Vermiform appendix (tissue), 1 donor: ENCODE results near the gene RFC5.

DNA sequence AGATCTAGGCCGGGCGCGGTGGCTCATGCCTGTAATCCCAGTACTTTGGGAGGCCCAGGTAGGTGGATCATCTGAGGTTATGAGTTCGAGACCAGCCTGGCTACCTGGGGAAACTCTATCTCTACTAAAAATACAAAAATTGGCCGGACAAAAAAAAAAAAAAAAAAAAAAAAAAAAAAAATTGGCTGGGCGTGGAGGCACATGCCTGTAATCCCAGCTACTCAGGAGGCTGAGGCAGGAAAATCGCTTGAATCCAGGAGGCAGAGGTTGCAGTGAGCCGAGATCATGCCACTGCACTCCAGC lies 441.7 kb downstream of the MED13L start:
- PRO-cap, result no peak

DNA sequence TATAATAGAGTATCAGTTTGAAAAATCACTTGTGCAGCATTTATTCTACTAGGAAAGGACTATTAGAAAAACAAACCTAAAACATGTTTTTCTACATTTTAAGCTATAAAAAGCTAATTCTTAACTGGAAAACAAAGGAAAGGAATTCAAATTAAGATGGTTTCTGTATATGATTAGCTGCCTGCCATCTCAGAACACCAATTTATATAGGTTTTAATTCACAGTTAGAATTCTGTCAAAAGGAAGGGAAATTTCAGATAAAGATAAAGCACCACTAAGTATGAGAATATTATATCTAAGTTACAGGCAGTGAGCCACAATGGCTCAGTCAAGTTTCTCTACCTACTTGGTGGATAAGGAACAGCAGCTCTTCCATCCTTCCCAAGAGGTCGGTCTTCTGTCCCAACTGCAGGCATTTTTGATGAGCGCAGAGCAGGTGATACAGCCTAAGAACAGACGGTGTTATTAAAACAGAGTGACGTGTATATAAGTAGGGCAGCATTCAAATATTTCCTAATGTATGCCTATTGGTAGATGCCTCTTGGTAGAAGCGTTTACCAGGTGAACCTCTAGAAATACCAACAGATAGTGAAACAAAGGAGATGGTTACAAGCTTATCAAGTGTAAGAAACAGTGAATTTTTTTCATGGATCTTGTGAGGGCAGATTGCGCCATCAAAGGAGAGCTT lies 274.7 kb downstream of the MED13L start:
- PRO-cap, result no peak

GRCh38 chr12:116060734-116061371 lies 216.6 kb downstream of the MED13L start:
- PRO-cap, result no peak

GRCh38 chr12:116181874-116182873 lies 95.3 kb downstream of the MED13L start:
- PRO-cap, result no peak

GRCh38 chr12:116324660-116325261 lies 47.3 kb upstream of the MED13L start:
- PRO-cap, result no peak

DNA sequence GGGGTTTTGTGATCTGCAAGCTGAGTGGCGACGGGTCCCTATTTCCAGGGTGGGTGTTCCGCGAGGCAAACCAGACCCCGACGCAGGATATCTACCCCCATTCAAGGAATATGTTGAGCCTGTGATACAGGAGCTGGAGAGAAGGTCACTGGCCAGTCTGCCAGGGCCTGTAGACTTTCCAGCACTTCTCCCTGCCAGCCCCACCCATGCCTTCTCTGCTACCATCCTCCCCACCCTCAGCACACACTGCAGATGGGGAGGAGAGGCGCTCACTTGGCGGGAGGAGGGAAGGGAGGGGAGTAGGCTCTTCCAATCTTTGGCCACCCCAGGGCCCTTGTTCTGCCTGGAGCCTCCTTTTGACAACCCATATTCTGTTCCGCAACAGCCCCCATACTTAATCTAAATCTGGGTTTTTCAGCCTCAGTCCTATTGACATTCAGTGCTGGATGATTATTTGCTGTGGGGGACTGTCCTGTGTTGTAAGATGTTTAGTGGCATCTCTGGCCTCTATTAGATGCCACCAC lies 102.4 kb upstream of the MAP1LC3B2 start:
- PRO-cap, result no peak

DNA sequence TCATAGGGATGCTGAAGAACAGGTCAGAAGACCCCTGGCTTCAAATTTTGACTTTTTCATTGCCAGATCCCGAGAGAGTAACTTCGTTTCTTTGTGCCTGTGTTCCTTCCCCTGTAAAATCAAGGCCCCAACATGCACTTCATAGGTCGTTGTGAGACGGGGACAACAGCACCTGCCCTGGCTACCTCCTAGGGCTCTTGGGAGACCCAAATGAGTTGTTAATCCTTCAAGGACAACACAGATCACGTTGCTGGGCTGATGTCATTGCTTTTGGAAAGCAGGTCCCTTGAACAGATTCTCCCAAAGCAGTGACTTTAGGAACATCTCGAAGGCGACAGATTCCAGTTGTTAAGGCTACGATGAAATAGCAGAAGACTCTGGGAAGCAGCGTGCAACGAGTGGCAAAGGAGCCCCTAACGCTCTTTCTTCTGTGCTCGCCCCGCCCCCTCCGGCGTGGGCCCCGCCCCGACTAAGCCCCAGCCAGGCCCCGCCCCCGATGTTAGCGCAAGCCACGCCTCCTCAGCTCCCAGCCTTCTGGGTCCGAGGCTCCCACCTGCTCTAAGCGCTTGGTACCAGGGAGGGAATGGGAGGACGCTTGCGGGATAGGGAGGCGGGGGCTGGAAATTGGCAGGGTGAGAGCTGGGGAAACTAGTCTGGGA lies 26.2 kb upstream of the MAP1LC3B2 start:
- PRO-cap, result unidirectional peak, plus-strand start at position 532 of the sequence; unidirectional peak, plus-strand start at position 561 of the sequence

DNA sequence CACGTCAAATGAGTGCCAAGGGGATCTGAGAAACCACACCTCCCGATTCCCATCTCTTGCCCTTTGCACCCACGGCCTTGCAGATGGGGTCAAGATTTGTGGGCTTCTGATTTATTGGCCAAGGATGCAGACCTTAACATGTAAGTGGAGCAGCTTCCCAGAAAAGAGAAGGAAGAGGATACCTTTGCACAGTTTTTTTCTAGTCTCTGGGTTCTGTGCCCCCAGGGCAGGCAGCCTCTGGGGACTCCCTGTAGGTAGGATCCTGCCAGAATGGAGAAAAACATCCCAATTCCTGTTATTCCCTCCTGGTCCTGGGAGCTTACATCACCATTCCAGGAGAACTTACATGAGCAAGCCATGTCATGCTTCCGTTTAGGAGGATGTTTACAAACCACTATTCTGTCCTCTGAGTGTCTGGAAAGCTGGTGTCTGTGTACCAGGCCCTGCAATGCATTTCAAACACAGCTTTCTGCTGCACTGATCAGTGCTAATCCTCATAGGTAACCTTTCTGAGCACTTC lies 20.0 kb upstream of the MAP1LC3B2 start:
- PRO-cap, result no peak

DNA sequence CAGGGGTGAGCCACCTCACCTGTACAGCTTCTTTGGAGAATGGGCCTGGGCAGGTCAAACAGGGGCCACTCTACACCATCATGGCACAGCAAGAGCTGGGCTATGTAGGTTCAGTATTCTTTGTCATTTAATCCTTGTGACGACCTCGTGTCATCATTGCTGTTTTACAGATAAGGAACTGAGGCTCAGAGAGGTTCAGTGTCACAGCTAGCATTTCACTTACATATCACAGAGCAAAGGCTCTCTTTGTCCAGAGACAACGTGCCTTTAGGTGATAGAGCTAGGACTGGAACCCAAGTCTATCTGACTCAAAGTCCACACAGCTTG lies 804 bp upstream of the MAP1LC3B2 start:
- PRO-cap, result no peak

DNA sequence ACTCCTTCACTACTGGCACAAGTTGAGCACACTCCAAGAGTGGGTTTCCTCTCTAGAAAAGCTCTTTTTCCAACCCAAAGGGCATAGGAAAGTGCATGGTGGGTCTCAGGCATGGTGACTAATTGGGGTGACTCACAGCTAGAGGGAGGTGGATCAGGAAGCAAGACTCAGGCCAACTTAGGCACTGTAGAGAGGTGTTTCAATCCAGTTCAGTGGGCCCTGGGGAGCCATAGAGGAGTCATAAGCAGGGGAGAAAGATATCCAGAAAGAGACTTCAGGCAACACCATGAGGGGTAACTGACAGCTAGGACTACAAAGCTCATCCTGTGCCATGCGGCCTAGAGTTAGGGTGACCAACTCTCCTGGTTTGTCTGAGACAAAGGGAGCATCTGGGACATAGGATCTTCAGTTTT lies 42.4 kb downstream of the MAP1LC3B2 start:
- PRO-cap, result no peak

GRCh38 chr12:116665646-116666113 lies 72.2 kb downstream of the SPRING1 start:
- PRO-cap, result no peak

DNA sequence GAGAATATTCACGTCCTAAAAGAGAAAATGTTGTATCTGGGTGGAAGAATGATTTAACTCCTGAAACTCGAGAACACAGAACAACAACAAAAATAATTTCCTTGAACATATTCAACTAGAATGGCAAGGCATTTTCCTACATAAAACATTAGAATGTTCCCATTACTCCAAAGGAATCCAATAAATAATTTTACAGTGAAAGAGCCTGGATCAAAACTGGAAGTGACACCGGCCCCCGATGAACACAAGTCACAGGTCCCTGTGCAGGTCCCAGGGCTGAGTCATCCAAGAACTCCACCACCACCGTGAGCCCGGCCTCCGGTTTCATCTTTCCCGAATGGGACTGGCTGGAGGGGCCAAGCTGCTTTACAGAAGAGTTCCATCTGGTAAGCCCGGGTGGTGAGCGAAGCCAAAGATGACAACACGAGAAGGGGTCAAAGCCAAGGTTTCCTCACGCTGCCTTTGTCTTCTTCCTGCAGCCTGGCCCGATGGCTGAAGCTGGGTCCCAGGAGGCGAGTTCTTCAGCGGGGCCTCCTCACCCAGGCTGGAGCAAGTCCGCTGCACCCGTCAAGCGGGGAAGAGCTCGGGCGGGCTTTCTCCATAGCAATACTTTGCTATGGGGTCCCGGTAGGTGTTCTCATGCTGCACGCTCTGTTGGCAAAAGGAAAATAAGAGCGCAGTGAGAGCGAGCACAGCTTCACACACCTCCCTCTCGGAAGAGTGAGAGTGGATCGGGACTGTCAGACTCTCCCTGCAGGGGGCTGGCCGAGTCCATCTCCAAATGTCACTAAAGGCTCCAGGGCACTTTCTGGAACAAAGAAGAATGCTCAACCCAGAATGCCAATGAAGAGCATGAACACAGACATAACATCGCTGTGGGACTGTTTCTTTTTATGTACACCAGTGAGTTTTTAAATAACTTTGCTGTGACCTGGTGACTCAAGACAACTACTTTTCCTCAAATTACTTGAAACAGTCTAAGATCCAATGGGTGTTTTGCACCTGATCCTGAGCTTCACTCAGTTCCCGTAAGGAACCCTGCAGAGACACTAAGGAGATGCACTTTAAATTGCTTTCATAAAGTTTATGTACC lies 20.3 kb downstream of the SPRING1 start:
- PRO-cap, result no peak

GRCh38 chr12:116719715-116720316 lies 18.1 kb downstream of the SPRING1 start:
- PRO-cap, result no peak

GRCh38 chr12:116818002-116818834 lies 63.0 kb downstream of the HRK start:
- PRO-cap, result unidirectional peak, plus-strand start at chr12:116818474

- PRO-cap, result no peak
Measured at GRCh38 chr12:117032164-117033373, 66.6 kb downstream of the TESC start.

DNA sequence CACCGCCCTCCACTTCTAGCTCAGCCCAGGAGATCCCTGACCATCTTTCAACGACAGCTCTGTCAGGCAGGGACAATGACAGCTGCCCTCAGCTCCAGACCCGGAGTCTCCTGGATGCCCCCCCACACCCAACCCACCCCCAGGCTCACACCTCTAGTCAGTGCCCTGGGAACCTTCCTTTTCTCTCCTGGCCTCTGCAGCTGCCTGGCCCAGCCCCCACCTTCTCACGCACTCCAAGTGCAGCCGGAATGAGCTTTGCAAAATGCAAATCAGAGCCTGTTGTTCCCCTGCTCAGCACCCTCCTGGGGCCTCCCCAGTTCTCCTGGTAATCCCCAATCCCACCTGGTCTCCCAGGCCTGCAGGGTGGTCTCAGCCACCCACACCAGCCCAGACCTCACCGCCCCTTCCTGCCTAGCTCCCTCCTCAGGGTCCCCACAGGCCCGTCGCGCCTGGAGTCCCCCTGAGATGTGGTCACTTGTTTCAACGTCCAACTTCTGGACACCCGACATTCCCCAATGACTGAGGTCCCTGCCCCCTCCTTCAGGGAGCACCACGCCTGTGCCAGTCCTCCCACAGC lies 46.5 kb downstream of the TESC start:
- PRO-cap, result no peak

DNA sequence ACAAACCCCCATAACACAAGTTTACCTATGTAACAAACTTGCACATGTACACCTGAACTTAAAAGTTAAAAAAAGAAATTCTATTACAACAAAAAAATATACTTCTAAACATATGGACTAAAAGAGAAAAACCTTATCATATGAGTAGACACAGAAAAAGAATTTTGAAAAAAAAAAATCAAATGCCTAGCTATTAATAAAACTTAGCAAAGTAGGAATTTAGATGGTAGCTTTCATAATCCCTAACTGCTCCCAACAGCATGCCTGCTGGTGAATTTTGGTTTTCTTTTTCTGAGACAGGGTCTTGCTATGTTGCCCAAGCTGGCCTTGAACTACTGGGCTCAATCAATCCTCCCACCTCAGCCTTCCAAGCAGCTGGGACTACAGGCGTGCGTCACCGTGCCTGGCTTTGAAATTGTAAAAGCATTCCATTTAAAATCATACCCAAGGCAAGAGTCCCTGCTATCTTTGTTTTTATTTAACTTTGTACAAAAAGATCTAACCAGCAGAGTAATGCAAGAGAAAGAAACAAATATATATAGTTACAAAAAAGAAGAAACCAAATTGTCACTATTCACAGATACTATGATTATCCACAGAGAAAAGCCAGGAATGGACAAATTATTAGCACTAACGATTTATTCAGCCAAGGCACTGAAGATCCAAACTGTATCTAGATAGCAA lies 20.7 kb downstream of the FBXO21 start:
- PRO-cap, result no peak

DNA sequence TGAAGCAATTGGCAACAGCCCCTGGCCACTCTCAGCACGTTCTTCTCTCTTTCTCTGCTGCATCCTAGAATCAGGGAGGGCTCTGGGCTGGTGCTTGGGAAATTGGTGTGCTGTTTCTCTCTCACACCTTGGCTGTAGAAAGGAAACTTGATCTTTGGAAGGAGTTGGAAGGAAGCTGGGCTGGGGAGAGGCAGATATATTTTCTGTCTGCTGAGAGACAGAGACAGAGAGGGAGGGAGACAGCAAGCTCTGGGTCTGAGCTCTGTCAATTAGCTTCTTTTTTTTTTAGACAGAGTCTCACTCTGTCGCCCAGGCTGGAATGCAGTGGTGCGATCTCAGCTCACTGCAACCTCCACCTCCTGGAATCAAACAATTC lies 27.3 kb downstream of the NOS1 start:
- PRO-cap, result no peak

DNA sequence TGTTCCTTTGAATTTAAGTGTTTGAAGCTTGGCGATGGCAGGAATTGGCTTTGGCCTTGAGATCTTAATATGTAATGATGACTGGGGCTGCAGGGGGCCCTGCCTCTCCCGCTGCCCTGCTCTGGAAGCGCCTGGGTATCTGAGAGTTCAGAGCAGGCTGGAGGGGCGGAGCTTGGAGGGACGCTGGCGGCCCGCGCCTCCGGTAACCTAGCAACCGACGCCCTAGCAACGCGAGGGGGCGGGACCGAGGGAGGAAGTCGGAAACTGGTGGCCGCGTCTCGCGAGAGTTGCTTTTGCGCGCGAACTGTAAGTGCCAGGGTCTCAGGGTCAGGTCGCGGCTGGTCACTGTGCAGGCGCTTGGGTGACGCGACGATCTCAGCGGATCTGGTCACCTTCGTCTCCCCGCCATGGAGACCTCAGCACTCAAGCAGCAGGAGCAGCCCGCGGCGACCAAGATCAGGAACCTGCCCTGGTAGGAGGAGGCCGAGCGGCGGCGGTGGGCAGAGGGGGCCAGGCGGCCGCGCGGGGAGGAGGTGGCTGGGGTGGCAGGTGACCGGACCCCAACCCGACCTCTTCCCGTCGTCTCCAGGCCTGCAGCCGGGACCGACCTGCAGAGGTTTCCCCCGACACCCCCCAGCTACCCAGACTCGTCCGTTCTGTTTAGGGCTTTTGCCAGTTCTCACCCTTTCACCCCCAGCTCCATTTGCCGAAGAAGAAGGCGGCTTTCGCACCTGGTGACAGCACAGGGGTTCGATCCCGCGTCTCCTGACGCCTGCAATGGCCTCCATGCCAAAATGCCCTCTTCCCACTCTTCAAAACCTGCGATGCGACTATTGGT lies at the start of gene RFC5:
RFC5 (plus strand) TSS at position 283 of the 838 bp plus-strand sequence.
- PRO-cap, result bidirectional peak, plus-strand start at position 345 of the sequence, minus-strand start at position 123 of the sequence

DNA sequence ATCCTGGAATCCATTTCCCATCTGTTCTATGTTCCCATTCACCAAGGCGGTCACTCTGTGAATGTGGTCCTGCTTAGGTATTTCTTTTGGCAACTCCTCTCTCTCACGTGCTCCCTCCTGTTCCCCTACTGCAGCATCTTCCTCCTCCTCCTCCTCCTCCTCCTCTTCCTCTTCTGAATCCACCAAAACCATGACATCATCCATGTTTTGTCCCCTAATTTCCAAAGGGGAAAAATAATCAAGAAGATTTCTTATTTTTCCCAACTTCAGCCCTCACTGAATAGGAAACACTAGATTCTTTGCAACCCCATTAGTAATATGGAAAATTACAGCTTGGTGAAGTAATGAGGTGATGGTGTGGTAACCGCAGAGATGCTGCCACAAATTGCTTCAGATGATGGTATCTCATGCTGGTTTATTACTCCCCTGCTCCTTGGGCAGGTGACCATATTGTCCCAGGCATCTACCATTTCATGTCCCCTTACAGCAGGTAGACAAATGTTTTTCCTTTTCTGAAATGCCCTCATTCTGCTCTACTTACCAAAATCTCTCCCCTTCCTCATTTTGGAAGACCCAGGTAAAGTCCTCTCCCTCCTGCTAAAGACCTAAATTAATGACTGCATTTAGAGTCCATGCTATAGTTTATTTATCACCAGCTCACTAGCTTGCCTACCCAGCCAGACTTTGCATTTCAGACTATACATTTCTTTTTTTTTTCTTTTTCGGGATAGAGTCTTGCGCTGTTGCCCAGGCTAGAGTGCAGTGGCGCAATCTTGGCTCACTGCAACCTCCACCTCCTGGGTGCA lies 7.6 kb upstream of the WSB2 start:
- PRO-cap, result no peak